Renal cortical epithelial cell (primary cell): ENCODE results near the genes PAEP and CAMSAP1.

DNA sequence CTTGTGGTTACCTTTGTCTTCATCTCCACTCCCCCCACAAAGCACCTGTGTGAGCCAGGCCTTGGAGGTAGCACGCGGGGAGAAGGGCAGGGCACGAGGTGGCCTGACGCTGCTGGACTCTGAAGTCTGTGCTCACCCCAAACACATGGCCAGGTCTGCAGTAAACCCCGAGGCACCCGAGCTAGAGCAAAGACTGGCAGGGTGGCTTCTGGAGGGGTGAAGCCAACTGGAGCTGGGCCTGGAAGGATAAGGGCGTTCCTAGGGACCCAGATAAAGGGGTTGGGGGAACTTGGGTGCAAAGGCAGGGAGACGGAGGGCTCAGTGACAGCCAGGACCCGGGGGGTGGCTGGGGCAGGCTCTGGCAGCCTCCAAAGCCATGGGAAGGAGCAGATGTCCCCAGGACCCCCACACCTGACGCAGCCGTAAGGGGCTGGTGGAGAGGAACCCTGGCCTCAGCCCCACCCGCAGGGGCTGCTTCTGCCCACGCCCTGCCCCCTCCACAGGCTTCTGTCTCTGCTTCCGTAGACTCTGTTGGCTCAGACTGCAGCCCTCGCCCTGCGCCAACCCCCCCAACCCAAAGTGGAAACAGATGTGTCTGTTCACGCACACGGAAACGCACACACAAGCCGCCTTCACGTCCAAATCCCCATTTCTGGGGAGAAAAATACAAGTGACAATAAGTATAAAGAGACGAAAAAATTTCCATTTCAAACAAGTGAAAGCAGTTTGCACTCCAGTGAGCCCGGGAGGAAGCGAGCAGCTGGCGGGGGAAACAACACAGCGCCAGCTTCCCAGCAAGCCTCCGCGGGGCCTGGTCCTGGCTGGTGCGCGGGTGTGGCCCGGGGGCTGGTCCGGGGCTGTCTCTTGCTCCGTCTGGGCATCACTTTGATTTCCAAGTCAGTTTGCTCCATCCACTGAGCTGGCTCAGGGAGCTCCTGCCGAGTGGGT, 32.7 kb upstream of the RXRA start:
- RRBS: 20% methylated on average over 7 of the region's 34 CpGs

GRCh38 chr9:134318709-134319153, 7.5 kb upstream of the RXRA start:
- RRBS: no CpG with 5 or more reads among the region's 8 CpGs

GRCh38 chr9:134339141-134340146, 13.2 kb downstream of the RXRA start:
- RRBS: no CpG with 5 or more reads among the region's 24 CpGs

DNA sequence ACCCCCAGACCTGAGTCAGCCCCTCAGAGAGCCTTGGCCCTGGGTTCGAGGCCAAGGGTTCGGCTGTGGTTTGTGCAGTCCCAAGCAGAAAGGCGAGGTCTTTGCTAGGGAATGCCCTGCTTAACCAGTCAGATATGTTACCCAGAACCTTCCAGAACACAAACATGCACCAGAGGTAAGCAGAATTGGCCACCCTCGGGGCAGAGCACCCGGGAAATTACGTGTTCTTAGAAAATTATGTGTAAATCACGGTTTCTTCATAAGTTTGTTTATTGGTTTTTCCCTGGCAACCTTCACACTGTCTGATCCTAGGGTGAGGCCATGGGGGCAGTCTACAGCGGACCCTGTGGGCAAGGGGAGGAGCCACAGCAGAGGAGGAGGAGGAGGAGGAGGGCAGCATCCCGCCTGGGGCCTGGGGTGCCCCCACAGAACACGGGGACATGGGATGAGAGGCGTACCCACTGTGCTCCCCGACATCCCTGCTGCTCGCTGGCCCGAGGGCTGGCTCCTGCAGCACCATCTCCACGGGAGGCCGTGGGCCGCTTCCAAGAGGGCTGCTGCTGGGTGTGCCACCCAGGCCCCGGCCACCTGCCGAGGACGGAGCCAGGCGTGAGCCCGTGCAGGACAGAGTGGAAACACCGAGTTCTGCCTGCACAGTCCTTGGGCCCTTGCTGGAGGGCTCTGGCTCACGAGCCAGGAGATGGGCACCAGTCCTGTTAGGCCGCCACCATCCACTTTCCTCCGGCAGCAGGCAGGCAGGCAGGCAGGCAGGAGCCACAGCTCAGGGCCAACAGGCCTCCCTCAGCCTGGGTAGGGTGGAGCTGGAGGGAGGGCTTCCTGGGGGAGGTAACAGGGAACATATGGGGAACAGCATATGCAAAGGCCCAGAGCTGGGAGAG, 31.6 kb downstream of the RXRA start:
- RRBS: no CpG with 5 or more reads among the region's 26 CpGs

DNA sequence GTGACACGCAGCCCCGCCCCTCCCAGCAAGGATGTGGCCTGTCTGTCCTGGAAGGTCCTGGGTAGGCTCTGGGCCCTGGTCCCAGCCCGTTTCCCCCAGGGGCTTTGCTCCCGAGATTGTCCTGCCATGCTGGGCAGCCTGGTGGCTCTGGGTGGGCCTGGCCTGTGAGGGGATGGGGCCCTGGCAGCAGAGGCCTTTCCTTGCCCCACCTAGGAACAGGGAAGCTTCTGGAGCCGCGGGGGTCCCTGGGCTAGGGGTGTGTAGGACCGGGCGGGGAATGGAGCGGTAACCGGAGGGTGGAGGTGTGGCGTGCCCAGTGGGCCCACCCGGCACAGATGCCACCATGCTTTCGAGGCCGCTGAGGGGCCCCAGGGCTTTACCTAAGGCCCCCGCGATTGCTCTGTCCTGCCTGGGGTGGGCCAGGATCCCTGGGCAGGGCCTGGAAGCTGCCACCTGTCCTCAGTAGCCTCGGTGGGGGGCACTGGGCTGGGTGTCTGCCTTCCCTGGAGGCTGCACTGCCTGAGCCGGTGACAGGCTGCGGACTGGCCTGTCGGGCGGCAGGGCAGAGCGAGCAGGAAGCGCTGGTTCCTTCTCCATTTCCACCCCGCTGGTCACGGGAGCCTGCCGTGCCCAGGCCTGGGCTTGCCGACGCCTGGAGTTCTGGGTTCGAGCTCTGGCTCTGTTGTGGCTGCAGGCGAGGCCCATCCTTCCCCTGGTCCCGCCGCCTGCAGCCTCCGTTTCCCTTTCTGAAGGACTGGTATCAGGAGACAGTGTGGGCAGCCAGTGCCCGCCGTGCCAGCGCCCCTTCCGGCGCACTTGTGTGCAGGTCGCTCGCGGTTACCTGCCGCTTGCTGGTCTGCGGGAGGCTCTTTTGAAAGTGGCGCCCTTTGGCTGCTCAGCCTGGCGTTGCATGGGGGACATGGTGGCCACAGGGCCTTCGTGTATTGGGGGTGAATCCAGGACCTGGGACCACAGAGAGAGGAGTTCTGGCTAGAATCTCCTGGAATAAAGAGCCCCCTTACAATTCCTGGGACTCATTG, 33.8 kb downstream of the RXRA start:
- RRBS: 100% methylated on average over 1 of the region's 46 CpGs

- RRBS: no CpG with 5 or more reads among the region's 3 CpGs
Observed at GRCh38 chr9:134373479-134373673, 47.1 kb downstream of the RXRA start.

DNA sequence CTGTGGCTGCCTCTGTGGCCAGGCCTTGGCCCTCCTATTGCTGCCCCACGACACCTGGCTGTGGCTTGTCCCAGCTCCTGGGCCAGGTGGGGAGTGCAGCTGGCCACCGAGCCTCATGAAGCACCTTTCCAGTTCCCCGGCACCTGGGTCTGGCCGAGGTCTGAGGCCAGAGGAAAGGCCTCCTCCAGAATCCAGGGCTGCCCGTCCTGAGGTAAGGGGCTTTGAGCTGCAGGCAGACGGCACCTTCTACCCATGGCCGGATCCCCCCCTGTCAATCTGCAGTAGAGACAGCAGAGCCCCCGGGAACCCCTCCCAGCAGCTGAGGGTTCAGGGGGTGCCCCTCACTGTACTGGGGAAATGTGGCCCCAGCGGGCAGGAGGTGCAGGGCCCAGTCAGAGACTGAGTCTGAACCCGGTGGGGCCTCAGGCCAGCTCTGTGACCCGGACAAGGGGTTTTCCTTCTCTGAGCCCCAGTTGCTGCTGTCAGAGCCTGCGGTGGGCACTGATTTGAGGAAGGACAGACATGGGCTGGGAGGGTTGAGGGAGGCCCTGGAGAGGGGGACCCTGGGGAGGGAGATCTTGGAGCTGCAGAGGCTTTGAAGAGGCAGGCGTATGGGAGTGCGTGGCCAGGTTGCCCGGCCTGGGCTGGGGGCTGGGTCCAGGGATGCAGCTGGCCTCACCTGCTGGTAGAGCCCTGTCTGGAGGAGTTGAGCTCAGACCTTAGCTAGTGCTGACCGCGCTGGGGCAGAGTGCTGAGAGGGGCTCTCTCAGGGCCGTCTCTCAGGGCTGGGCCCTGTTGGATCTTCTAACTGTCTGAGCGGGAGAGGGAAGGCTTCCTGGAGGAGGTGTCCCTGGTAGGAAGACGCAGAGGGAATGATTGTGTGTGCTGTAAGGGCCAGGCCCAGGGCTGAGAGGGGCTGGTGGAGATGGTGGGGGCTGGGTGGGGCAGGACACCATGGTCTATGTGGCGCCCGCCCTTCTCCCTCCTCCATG, 54.7 kb downstream of the RXRA start:
- RRBS: no CpG with 5 or more reads among the region's 22 CpGs

DNA sequence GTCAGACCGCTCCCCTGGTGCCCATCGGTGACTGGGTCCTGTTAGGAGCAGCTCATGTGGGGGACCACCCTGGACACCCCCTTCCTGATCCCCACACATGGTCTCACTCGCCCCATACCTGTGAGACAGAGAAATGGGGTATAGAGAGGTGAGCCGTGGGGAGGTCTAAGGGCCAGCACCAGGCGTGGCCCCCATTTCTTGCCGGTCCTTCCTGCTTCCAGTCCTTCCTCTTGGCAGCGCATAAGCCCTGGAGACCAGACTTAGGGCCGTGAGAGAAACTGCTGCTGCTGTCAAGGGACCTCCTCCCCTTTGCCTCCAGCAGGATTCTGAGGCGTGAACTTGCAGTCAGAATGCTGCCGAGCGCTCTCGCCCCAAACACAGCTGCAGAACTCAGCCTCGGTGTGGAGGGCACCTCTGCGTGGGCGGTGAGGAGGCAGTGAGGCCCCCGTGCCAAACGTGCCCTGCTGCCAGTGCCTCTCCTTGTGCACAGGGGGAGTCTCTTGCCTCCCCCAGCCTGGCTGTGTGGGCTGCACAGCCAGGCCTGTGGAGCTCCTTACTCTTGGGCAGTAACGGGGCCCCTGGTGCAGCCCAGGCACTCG, 85.2 kb downstream of the RXRA start:
- RRBS: no CpG with 5 or more reads among the region's 19 CpGs

DNA sequence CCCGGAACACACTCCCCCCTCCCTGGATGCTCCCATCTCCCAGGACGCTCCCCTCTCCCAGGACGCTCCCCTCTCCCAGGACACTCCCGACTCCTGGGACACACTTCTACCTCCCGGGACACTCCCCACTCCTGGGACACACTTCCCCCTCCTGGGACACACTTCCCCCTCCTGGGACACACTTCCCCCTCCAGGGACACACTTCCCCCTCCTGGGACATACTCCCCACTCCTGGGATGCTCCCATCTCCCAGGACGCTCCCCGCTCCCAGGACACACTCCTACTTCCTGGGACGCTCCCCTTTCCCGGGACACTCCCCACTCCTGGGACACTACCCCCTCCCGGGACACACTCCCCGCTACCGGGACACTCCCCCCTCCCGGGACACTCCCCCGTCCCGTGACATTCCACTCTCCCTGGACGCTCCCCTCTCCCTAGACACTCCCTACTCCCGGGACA, 95.8 kb downstream of the RXRA start:
- RRBS: 52% methylated on average over 5 of the region's 17 CpGs

DNA sequence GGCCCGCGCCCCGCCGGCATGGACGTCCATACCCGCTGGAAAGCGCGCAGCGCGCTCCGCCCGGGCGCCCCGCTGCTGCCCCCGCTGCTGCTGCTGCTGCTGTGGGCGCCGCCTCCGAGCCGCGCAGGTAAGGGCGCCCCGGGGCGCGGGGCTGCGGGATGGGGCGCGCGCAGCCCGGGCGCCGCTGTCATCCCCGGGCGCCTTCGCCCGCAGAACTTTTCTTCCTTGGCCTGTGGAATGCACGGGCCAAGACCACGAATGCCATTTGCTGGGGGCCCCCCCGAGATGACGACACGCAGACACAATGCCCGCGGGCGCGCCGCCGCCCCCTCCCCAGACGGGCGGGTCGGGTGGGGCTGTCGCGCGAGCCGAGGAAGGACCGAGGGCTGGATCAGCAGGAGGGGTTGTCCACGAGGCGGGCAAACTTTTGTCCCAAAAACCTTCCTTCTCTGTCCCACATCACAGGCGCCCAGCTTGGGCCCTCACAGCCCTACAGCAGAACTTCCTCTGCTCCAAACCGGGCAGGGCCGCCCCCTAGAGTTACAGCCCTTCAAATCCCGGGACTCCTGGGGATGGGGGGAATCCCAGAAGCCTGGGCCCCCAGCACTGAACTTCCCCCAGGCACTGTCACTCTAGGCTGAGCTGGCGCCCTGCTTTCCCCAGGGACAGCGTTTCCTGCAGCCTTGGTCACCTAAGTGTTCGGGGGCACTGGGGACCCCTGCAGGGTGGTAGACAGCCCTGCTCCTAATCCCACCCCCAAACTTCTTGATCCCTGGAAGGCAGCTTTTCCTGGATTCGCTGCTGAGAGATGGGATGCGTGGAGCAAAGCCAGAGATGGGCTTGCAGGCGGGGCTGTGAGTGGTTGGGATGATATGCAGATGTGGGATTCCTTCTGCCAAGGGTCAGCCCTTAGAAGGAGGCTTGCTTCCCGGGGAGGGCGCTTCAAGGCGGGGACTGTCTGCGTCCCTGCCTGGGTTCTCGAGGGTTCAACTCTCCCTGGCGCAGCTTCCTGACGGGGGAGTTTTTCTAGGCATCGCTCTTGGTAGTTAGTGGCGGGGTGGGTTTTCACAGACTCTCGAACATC, 909 bp downstream of the COL5A1 start:
- RRBS: 2% methylated on average over 23 of the region's 76 CpGs

- RRBS: no CpG with 5 or more reads among the region's 17 CpGs
Observed at GRCh38 chr9:134648822-134649831, 7.5 kb downstream of the COL5A1 start.

GRCh38 chr9:134750466-134751218, 109.0 kb downstream of the COL5A1 start:
- RRBS: no CpG with 5 or more reads among the region's 24 CpGs

DNA sequence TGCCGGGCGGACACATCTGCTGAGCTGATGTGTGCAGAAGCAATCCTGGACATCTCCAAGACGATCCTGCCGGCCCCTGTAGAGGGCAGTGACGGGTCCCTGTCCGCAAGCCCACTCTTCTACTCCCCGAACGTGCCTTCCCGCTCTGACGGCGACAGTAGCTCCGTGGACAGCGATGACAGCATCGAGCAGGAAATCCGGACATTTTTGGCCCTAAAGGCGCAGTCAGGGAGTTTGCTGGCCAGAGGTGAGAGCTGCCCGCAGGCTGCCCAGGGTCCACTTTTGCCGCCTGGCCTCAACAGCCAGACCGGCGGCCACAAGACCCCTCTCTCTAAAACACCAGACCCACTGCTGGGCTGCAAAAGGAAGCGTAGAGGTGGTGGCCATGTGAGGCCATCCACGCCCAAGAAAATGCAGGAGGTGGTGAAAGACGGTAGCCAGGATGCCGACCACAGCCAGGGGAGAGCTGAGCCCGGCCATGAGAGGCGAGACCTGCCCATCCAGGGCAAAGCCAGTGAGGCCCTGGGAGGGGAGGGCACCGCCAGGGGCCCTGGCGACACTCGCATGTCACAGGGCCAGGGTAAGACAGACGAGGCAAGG, 6.4 kb downstream of the PPP1R26 start:
- RRBS: 100% methylated on average over 2 of the region's 30 CpGs

GRCh38 chr9:135491021-135491453, 8.6 kb downstream of the PIERCE1 start:
- RRBS: 84% methylated on average over 10 of the region's 16 CpGs

GRCh38 chr9:135501567-135501983, 1.1 kb downstream of the MRPS2 start:
- RRBS: 55% methylated on average over 5 of the region's 17 CpGs

DNA sequence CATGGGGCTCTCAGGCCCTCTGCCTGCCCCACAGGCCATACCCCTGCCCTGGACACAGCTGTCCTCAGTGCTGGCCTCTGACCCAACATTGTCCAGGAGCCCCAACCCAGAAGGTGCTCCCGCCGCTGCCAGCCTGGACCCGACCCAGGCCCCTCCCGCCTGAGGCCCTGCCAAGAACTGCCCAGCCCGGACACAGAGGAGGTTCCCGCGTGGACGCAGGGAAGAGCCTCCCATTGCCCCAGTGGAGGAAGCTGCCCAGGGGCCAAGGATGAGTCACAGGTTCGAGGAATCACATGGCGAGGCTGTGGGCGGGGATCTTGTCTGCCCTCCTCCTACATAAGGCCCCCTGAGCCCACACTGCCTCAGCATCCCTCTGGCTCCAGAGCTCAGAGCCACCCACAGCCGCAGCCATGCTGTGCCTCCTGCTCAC, at the start of gene PAEP:
Gene PAEP (plus strand): TSS at position 365 of the 430 bp plus-strand sequence.
- RRBS: no CpG with 5 or more reads among the region's 12 CpGs

DNA sequence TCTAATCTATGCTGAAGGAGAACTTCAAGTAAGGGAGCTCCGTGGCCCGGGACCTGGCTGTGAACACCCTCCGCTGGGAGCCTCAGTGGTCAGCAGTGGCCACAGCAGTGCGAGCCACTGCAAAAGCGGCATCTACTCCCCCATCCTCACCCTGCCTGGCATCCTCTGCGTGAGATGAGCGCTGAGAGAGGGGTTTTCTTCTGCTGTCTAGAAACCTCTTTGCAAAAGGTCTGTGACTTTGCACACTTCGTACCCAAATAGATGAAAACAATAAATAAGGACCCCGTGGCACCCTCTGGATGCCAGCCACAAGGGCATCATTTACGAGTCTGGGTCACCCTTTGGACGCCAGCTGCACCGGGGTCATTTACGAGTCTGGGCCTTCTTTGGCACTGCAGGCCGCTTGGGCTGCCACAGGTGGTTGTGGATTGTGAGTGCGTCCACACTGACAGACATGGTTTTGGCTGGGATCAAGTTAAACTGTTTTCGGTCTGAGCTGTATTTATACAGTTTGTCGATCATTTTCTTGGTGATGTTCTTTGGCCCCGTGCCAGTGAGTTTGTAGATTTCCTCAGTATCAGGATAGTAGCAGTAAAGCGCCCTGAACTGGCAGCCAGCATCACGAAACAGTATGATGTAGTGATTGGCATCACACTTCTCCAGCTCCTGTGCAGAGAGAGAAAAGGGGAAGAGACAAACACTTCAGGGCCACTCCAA, 96.2 kb downstream of the CAMSAP1 start:
- RRBS: no CpG with 5 or more reads among the region's 20 CpGs

DNA sequence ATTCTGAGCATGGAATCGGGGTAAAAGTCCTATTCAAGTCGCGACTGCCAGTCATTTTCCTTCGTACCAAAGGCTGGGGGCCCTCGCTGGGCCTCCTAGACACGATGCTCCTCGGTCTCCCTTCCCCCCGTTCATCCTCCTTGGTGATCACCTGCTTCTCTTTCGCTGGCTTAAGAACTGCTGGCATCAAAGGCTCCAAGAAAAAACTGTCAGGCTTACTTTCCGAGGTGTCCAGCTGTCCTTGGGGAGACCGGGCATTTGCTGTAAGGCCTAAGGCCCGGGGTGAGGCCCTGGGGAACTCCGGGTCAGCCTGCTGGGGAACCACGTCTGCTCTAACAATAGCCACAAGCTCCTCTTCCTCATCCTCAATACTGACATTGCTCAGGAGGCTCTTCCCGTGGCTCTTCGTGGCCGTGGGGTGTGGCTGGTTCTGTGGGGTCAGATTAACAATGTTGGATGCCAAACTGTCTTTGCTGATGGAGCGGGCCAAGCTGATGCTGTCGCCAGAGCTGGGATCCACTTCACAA, 84.6 kb downstream of the CAMSAP1 start:
- RRBS: no CpG with 5 or more reads among the region's 19 CpGs

GRCh38 chr9:135861227-135861654, 46.1 kb downstream of the CAMSAP1 start:
- RRBS: no CpG with 5 or more reads among the region's 9 CpGs

- RRBS: under 1% methylated on average over 37 of the region's 115 CpGs
Observed at GRCh38 chr9:135906983-135907705, at the start of gene CAMSAP1. TSS of gene CAMSAP1 (minus strand) at chr9:135907546.